Diencephalon (tissue), 2 donors: ENCODE measurements around a stretch of chr22.

- RAMPAGE, long total RNA = no peak
These were observed 1.0 kb downstream of the GGT1 start for GRCh38 chr22:24603919-24604537.

DNA sequence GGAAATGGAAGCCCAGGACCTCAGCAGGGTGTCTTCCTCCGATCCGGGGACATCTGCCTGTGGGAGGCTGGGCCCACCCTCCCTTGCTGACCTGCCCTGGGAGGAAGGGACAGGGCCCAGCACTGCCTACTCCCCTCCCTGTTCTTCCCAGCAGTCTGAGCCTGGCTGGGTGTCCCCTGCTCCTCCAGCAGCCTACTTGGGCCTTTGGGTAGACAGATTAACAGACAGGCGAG is 5.1 kb downstream of the GGT1 start:
- RAMPAGE, long total RNA = no peak

- RAMPAGE, long total RNA = no peak
These were observed 61.3 kb downstream of the SGSM1 start for GRCh38 chr22:24867173-24867862.

DNA sequence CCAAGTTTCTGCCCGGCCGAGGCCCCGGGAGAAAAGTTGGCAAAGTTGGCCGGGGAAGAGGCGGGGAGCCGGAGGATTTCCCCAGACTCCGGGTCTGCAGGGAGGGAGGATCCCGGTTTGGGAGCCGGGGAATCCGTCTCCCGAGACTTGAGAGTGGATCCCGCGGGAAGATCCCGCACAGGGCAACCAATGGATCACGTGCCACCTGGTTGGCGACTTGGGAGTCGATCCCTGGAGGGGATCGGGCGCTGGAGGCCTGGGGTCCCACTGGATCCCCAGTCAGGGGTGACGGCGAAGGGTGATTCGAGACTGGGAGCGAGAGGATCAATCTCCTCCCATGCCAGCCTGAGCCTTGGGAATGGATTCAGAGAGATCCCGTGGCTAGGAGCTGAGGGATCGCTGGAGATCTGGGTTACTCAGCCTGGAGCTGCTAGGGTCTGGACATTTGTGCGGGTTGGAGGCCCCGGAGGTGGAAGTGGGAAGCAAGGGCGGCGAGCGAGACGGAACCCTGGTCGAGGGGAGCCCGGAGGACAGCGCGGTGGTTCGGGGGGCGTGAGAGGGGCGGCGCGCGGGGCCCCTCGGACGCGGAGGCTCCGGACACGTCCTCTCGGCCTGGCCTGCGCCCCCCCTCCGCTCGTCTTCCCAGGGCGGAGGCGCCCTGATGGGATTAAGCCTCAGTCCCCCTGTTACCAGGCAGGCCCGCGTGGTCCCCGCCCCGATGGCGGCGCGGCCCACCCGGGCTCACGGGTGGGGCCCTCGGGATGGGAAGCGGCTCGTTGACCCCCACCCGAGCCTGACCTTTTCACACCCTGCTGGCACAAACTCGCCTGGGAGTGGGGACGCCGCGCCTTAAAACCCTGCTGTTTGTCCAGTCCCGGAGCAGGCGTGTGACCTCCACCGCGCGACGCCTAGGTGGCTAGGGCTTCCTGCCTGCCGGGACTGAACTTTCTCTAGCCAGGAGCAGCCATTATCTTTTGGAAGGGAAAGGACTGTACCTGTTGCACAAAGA is 659 bp downstream of the KIAA1671 start:
- RAMPAGE, long total RNA = no peak

GRCh38 chr22:25040869-25041671 is 88.6 kb downstream of the KIAA1671 start:
- RAMPAGE, long total RNA = no peak

- RAMPAGE, long total RNA = no peak
These were observed 102.4 kb downstream of the KIAA1671 start for GRCh38 chr22:25054657-25055646.

DNA sequence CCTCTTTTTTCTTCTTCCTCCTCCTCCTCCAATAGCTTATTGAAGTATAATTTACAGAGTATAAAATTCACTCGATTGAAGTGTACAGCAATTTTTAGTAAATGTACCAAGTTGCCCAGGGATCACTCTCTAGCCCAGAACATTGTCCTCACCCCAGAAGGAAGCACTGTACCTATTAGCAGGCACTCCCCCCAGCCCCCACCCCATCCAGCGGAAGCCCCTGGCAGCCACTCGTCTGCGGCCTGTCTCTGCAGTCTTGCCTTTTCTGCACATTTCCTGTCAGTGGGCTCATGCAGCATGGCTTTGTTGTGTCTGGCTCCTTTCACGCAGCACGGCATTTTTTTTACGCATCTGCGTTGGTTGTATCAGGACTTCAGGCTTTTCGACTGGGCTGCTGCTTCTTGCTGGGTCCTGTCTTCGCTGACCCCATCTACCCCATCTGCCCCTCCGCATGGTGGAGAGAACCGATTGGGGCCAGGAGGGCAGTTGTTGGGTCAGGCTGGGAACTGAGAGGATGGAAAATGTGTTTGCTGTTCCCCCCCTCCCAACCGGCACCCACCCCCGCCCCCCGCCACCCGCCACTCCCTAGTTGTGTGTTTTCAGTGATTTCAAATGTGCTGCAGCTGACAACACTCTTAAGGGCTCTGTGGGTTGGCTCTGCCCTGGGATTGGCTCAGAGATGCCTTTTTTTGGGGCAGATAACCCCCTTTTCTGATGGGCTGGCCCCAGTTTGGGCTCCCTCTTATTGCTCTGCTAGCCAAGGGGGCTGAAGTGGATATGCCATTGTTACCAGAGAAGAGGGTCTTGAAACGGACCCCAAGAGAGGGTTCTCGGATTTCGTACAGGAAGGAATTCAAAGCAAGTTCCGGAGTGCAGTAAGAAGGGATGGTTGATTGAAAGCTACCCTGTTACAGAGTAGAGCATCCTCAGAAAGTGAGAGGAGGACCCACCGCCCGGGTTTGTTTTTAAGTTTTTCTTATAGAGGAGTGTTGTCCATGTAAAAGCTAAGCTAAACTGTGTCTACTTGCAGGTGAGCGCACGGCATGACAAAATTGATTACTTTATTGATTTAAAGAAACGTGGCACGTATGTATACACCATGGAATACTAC is 110.1 kb downstream of the KIAA1671 start:
- RAMPAGE, long total RNA = no peak

GRCh38 chr22:25111661-25112076 is 88.0 kb upstream of the CRYBB3 start:
- RAMPAGE, long total RNA = no peak

- RAMPAGE, long total RNA = no peak
These were observed 68.2 kb upstream of the CRYBB3 start for GRCh38 chr22:25131447-25131912.

- RAMPAGE, long total RNA = no peak
These were observed 124.0 kb downstream of the CRYBB2 start for GRCh38 chr22:25343210-25344041.

DNA sequence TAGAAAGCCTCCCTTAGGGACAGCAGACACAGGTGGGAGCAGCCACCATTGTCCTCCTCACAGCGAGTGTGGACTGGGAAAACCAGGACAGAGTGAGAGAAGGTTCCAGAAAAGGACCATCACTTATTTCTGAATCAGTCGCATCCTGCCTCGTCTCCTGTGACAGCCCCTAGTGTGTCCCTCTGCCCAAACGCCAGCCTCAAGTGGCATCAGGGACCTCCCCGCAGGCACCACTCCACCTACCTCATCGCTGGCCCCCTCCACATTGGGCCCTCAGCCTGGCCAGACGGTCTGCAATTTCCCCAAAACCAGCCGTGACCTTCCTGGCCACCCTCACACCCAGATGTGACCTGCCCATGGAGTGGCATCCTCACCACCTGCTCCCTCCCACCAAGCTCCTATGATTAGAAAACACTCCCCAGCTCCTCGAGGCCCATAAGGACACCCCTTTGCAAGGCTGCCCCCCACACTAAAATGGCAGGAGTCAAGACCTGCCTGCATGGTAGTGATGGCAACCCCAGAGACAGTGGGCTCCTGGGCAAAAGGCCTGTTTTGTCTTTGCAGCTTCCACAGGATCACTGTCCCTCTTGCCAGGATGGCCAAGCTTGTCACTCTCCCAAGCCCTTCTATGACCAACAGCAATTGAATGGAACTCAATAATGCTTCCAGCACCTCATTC is 154.9 kb downstream of the CRYBB2 start:
- RAMPAGE, long total RNA = no peak

DNA sequence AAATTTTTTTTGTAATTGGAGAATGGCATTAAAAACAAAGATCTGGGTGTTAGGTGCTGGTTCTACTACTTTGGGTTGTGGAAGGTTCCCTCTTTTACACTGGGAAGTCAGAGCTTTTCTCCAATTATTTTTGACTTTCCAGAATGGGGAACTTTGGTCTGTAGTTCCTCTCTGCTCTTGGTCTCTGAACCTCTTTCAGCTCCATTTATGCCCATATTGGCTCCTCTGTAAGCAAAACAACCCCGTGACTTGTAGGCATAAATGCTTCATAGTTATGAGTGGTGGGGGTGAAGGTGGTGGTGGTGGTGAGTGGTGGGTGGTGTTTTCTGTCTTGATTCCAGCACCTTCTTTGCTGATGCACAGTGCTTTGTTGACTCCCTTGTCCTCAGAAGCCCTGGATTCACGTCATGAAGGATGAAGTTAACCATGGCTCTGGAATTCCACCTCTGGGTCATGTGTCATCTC is 24.3 kb upstream of the GRK3 start:
- RAMPAGE, long total RNA = no peak

DNA sequence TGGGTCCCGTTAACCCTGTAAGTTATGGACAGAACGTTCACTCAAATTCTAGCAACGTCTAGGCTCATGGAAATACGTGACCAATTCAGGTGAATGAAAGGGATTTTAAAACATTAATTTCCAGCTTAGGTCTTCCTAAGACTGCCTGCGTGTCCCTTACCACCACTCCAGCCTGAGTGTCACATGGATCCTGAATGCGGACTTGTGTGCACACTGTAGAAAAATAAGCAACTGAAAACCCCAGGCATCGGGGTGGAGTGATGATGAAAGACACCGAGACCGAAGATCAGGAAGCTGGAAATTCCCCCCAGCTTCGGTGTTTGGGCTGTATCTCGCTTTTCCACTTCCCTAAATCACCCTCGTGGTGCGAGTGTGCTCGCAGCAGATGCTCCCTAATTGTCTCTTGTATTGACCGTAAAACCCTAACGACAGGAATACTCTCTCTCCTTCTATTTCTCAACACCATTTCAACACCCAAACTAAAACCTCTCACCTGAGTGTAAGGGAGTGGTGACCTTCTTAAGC is 816 bp upstream of the GRK3 start:
- RAMPAGE, long total RNA = no peak

DNA sequence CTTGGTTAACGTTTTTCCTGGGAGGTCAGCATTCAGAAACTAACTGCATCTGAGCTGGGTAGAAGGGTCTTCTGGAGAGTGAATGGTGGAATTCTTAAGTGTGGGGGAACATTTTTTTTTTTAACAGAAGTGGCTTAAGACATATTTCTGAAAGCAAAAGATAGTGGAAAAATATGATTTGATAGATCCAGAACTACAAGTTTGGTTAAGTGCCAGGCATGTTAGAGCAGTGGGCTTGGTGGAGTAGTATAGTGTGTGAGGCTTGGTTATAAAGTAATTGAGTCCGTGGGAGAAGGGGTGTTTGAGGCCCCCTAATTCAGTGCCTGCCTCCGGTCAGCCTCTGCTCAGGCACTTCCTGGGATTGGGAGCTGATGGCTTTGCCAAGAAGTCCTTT is 66.6 kb upstream of the MYO18B start:
- RAMPAGE, long total RNA = no peak

GRCh38 chr22:25727390-25728425 is 14.3 kb upstream of the MYO18B start:
- RAMPAGE, long total RNA = no peak

DNA sequence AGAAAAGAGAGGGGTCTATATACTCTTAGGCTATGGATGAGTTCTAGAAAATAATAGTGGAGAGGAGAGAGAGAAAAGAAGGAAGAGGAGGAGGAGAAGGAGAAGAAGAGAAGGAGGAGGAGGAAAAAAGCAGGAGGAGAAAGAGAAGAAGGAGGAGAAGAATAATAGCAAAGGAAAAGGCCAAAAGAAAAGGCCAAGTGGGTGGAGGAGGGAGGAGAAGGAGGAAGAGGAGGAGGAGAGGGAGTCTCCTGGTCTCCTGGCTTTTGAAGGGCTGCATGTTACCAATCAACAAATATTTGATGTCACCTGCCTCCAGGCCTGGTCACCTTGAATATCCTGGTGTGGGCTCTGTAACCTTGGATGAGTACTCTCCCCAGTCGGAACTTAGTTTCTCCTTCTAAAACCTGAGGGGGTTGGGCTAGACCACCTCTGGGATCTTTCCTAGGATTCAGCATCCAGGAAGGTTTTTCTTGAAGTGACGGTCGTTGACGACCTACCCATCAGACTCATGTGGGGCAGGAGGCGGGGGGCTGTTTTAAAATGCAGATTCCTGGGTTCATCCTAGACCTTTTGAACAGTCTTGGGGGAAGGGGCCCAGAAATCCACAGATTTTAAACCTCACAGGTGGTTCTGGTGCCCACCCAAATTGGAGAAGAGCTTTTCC is 1.5 kb downstream of the MYO18B start:
- RAMPAGE, long total RNA = no peak

DNA sequence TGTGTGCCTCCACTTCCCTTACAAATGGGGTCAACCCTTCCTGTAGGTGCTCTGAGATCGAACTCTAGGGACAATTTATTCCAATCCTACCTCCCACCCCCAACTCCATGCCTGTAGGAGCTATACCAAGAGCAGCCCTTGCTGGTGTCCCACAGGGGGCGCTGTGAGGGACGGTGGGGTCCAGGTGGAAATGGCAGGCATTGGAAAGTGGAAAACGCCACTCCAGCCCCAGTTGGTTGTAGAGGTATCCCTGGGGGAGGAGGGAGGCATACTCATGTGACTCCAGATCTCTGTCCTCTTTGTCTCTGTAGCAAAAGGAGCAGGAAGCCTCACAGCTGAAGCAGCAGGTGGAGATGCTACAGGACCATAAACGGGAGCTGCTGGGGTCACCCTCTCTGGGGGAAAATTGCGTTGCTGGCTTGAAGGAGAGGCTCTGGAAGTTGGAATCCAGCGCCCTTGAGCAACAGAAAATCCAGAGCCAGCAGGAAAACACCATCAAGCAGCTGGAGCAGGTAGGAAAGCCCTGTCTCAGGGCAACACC is 161.4 kb downstream of the MYO18B start:
- RAMPAGE, long total RNA = no peak

DNA sequence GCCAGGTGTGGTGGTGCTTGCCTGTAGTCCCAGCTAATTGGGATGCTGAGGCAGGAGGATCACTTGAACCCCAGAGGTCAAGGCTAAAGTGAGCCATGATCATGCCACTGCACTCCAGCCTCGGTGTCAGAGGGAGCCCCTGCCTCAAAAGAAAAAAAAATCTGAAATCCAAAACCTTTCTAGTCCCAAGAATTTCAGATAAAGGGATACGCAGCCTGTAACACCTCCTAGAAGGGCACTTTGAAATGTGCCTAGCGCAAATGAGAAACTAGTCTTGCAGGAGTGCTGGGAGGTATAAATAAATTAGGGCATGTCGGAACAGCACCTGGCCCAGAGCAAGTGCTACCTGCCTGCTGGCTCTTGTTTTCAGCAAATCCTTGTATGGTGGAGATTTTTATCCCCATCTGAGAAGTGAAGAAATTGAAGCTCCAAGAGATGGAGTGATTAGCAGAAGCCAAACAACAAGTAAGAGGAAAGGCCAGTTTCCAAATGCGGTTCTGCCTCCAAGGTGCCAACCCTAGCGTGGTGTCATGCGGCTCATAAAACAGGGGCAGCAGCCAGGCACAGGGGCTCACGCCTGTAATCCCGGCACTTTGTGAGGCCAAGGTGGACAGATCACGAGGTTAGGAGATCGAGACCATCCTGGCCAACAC is 36.7 kb upstream of the TFIP11 start:
- RAMPAGE, long total RNA = no peak

DNA sequence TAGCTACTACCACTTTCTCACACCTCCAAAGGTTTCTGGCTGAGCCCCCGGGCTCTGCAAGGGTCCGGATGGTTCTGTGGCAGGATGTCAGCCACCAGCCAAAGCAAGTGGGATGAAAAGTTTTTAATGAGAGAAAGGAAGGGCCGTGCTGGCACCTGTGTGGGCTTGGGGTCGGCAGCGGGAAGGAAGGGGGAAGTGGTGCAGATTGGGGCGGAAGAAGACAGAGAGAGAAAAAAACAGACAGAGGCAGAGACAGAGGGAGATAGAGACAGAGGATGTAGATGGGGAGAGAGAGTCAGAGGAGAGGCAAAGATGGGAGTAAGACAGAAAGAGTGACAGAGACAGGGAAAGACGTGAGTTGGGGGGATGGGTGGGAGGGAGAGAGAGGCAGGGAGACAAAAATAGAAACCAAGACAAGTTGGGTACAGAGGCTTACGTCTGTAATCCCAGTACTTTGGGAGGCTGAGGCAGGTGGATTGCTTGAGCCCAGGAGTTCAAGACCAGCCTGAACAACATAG is 10.3 kb downstream of the TPST2 start:
- RAMPAGE, long total RNA = no peak

DNA sequence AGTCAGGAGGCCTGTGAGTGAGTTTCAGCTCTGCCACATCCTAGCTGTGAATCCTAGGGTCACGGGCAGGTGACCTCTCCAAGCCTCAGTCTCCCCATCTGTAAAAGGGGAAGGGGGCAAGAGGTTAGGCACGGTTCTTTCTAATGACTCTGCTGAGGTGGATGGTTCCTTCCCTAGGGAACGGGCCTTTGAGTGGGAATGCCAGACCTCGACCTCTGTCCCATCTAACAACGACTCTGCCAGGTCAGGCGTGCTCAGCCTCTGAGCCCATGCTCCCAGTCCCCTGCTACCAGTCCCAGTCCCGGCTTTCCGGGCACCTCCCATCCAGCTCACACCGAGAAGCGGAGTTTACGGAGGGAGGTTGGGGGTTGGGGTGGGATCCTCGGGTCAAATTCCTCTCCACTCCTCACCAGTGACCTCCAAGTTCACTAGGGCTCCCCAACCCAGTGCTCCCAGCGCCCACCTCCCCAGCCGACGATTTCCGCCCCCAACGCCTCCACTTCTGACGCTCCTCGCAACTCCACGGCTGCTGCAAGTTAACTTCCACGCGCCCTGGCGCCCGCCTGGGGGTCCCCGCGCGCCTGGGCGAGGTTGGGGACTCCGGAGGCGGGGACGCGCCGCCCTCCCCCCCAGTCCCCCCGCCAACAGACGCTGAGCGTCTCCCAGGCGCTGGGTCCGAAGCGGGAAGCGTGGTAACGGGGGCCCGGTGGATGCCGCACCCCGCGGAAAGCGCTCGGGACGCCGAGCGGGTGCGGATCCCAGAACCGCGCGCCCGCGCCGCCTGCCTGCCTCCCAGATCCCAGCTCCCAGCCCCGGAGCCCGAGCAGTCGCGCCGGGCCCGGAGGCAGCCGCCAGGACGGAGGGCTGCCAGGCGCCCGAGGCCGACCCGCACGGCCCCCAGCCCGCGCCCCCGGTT is 577 bp downstream of the TPST2 start:
- RAMPAGE, long total RNA = no peak